HL-60 (cell line): ENCODE results near the genes KLF15, C3orf22 and TXNRD3.

GRCh38 chr3:125866795-125867646, 102.0 kb upstream of the ROPN1B start:
- RRBS, result no CpG with 5 or more reads among the region's 7 CpGs

DNA sequence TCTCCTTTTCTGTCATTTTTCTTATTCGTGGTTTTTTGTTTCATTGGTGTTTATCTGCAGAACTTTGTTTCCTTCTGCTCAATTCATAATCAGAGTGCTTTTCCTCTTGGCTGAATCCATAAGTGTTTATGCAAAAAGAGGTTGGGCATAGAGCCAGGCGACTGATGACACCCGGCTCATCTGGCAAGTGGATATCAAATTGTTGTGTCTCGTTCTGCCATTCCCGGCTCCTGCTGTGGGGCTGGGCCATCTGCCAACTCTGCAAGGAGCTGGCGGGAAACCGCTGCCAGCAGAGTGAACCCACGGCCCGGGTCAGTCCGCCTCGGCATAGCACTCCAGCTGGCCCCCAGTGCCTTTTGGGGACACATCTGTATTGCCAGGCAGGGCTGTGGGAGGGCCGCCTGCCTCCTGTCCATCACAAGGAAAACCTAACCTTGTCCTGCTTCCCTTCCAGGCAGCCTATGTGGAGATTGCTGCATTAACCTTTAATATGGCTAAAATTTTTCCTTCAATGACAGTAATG, 82.9 kb upstream of the ROPN1B start:
- RRBS, result 41% methylated on average over 3 of the region's 12 CpGs

DNA sequence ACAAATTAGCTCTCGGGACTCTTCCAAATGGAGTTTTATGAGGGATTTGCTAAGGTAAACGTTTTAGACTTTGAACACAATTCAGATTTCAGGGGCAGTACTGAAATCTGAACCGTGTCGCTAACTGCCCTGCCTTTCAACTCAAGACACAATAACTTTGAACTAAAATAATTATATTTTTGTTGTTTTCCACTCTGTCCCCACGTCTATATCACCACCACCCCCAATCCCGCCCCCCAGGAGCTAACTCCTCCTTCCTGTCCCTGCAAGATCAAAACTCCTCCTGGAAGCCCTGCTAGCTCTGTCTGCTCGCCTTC, 54.1 kb upstream of the ROPN1B start:
- RRBS, result no CpG with 5 or more reads among the region's 7 CpGs

- RRBS, result no CpG with 5 or more reads among the region's 18 CpGs
Observed at GRCh38 chr3:125915224-125915630, 53.8 kb upstream of the ROPN1B start.

- RRBS, result no CpG with 5 or more reads among the region's 11 CpGs
Observed at GRCh38 chr3:125935101-125935728, 33.8 kb upstream of the ROPN1B start.

- RRBS, result no CpG with 5 or more reads among the region's 6 CpGs
Observed at GRCh38 chr3:126067942-126068281, 16.0 kb downstream of the SLC41A3 start.

- RRBS, result no CpG with 5 or more reads among the region's 25 CpGs
Observed at GRCh38 chr3:126133623-126134736, 46.4 kb downstream of the ALDH1L1 start.

GRCh38 chr3:126341269-126341416, 16.1 kb downstream of the KLF15 start:
- RRBS, result no CpG with 5 or more reads among the region's 5 CpGs

GRCh38 chr3:126353125-126353572, 4.1 kb downstream of the KLF15 start:
- RRBS, result no CpG with 5 or more reads among the region's 6 CpGs

- RRBS, result 2% methylated on average over 35 of the region's 78 CpGs
Observed at GRCh38 chr3:126357045-126357531, at the start of gene KLF15. KLF15 (minus strand) TSS chr3:126357408.

- RRBS, result no CpG with 5 or more reads among the region's 6 CpGs
Observed at GRCh38 chr3:126372876-126373404, 15.7 kb upstream of the KLF15 start.

DNA sequence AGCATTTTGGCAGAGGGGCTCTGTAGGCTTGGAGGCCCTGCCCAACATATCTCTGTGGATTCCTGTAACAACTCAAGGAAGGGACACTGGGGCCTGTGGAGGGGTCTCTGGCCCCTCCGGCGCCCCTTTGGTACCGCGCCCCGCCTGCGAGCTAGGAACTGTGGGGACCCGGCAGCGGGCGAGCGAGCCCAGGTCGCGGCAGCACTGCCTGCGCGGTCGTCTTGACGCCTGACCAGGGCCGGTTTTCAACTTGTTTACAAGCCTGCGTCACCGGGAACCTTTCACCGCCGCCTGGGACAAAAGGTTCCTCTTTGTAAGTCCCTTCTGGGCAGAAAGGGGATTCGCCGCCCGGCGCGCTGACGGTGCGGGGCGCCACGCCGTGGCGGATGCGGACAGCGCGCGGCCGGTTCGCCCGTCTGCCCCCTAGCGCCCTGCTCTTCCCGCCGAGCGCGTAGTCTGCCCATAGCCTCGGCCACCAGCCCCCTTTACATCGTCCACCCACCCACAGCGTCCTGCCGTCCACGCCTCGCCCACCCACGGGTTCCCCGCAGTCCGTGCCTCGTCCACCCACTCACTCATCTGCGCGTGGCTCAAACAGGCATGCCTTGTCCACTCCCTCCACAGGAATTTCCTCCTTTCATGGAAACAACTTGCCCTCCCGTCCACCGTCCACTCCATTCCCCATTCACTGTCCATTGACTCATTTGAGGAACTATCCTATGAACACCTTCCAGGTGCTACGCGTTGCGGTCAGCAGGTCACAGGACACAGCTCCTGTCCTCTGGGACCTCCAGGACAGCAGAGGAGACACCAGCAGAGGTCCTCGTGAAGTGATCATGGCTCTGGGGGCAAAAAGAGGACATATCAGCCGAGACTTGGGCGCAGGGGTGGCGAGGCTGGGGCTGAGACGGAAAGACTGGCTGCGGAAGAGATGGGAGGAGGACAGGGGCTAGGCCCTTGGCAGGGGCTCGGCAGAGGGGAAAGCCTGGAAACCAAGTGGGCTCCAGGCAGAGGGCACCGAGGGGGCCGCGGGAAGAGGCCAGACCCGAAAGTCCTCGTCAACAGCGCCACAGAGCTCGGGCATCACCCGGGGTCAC, 5.3 kb upstream of the CFAP100 start:
- RRBS, result 3% methylated on average over 36 of the region's 76 CpGs

DNA sequence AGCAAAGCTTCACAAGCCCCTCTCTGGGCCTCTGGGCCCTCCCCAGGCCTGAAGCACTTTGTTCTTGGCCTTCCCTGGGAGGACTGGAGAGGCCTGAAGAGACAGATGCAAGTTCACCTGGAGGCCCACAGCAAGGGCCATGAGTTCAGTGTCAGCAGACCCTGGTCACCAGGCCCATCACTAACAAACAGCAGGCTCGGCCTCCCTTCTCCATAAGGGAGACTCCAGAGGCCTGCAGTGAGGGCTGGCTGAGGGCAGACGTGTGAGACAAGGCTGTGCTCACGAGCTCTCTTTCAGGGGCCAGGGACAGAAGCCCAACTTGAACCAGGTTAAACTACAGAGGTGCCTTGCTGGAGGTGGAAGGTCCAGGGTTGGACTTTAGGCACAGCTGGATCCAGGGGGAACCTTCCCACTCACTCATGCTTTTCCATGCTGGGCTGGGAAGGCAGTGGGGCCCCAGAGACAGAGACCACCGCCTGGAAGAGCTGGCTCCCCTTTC, 18.9 kb downstream of the CFAP100 start:
- RRBS, result no CpG with 5 or more reads among the region's 4 CpGs

DNA sequence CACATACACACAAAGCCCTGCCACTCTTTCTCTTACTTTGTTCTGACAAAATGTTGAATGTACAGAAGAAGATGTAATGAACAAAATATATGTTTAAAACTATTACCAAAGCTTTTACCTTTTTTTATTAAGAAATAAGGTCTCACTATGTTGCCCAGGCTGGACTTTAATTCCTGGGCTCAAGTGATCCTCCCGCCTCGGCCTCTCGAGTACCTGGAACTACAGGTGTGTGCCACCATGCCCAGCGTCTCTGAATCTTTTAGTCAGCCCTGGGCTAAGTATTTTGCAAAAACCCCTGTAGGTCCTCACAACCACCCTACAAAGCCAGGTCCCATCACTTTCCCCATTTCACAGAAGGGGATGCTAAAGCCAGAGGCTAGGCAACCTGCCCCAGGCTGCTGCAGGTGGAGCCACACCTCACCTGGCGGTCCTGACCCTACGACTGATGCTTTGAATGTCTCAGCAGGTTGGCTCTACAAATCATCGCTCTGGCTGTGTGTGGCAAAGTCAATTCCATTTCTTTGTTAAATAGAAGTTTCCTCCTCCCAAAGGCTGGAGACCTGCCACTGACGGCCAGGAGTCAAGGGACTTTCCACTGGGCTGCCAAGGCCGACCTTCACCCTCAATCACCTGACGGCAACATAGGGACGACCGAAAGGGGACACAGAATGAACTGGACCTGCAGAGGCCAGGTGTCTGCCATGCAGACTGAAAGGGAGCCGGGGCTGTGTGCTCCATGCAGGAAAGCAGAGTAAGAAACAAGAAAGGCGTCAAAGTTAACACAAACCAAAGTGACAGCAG, 26.4 kb downstream of the ZXDC start:
- RRBS, result no CpG with 5 or more reads among the region's 14 CpGs

DNA sequence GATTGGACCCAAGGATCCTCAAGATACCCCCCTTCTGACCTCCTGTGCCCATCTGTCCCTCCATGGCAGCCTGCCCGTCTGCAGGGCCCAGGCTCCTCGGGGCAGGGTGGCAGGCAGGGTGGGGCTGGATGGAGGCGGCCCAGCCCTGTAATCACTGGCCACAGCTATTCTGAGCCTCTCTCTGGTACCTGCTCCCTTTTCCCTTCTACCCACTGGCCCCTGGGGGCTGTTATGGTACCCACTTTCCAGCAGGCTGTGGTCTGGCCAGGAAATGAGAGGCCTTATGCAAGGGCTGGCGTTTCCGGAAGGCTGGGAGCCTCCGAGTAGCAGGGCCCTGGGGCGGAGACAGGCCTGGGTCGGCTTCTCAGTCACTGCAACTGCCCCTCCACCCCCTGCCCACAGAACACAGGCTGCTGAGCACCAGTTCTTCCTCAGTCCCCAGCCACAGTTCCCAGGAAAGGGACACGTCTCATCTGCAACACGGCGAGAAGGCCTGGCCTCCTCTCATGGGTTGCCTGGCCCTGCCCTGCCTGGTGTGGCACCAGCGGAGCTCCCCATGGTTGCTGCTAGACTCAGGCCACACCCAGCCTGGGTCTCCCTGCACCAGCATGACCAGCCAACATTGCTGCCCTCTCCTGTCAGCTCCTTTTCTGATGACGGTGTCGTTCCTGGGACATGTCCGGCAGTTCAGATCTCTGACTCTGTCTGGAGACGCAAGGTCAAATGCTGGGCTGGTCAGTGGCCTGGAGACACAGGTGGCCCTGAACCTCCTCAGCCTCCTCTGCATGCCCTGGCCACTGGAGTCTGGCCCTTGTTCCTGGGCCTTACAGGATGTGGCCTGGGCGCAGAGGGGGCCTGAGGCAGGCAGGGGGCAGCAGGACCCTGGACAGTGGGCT, 6.4 kb downstream of the CHST13 start:
- RRBS, result no CpG with 5 or more reads among the region's 17 CpGs

- RRBS, result no CpG with 5 or more reads among the region's 3 CpGs
Observed at GRCh38 chr3:126558767-126559132, at the start of gene C3orf22. C3orf22 (minus strand) TSS chr3:126558932.

DNA sequence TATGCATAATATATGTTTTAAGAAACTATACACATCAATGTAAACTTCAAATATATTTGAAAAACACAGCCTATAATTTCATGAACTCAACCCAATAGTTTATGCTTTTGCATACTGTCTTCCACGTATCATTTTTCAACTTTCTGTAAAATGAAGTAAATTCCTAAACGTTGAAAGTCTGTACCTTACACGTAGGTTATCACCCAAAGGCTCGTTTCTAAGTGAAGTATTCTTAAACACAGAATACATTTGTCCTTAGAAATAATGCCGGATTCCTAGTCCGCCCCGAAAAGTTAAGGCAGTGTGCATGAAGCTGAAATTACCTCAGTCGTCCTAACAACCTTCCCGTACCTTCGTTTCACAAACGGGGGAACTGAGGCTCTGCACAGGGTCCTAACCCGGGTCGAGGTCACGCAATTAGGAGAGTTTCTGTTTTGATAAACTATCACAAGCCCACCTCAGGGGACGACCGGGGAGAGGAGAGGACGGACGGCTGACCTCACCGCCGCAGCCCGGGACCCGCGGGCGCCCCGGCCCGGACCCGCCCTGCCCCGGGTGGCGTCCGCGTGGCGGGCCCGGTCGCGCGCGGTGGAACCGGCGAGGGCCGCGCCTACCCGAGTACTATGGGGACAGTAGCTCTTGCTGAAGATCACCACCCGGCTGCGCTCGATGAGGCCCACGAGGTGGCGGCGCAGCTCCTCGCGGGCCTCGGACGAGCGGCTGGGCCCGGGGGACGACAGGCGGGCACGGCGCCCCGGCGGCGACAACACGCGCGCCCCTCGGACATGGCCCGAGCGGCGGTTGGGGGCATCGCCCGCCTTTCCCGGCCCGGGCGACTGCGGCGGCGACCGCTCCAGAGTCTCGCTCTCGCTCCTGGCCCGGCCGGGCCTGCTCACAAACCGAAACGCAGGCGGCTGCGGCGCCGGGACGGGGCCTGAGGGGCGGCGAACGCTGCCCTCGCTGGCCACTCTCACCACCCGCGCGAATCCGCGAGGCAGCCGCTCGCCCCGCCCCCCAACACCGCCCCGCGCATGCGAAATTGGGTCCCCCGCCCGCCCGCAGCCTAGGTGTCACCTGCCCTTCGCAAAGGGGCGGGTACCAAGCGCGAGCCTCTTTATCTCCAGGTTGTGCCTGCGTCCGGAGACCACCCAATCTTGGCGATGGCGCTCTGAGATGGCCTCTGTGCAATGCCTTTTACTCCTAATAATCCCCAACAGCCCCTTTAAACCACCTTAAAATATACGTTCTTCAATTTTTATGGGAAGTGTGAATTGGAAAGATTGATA, at the start of gene TXNRD3:
TSS of gene TXNRD3 (minus strand) at position 991 of the 1,286 bp plus-strand sequence.
- RRBS, result 9% methylated on average over 54 of the region's 116 CpGs

DNA sequence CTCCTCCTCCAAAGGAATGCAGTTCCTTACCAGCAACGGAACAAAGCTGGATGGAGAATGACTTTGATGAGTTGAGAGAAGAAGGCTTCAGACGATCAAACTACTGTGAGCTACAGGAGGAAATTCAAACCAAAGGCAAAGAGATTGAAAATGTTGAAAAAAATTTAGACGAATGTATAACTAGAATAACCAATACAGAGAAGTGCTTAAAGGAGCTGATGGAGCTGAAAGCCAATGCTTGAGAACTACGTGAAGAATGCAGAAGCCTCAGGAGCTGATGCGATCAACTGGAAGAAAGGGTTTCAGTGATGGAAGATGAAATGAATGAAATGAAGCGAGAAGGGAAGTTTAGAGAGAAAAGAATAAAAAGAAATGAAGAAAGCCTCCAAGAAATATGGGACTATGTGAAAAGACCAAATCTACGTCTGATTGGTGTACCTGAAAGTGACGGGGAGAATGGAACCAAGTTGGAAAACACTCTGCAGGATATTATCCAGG, 98.2 kb downstream of the CHCHD6 start:
- RRBS, result no CpG with 5 or more reads among the region's 8 CpGs

- RRBS, result no CpG with 5 or more reads among the region's 6 CpGs
Observed at GRCh38 chr3:126937982-126938345, 45.0 kb upstream of the PLXNA1 start.

- RRBS, result 5% methylated on average over 4 of the region's 20 CpGs
Observed at GRCh38 chr3:126971776-126972558, 10.9 kb upstream of the PLXNA1 start.